HTERT-HM (cell line): ENCODE measurements around the genes TMEM92, EPN3 and NME1.

- RRBS = no CpG with 5 or more reads among the region's 22 CpGs
These were observed at the start of gene TMEM92 for GRCh38 chr17:50274227-50275010. Gene TMEM92 (plus strand): TSS chr17:50274466.

DNA sequence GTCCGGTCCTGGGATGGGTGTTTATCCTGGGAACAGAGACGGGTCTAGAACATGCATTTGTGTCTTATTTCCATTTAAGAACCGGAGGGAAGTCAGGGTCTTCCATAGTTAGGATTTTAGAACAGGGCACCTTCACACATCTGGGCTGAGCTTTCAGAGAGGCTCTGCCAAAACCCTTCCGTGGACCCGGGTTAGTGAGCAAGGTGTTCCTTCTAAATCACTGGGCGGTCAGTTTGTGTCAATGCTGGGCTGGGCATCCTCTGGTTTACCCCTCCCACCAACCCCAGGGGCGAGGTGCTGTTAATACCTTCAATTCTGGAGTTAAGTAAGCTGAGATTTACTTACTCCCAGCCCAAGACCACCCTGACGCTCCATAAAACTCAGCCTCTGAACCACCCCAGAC, 939 bp downstream of the TMEM92 start:
- RRBS = 64% methylated on average over 4 of the region's 8 CpGs

- RRBS = no CpG with 5 or more reads among the region's 10 CpGs
These were observed 9.6 kb downstream of the CHAD start for GRCh38 chr17:50459037-50459433.

GRCh38 chr17:50484360-50485691, 6.2 kb downstream of the RSAD1 start:
- RRBS = no CpG with 5 or more reads among the region's 12 CpGs

GRCh38 chr17:50532568-50532954, at the start of gene EPN3:
Gene EPN3 (plus strand): TSS chr17:50532735.
- RRBS = no CpG with 5 or more reads among the region's 16 CpGs

DNA sequence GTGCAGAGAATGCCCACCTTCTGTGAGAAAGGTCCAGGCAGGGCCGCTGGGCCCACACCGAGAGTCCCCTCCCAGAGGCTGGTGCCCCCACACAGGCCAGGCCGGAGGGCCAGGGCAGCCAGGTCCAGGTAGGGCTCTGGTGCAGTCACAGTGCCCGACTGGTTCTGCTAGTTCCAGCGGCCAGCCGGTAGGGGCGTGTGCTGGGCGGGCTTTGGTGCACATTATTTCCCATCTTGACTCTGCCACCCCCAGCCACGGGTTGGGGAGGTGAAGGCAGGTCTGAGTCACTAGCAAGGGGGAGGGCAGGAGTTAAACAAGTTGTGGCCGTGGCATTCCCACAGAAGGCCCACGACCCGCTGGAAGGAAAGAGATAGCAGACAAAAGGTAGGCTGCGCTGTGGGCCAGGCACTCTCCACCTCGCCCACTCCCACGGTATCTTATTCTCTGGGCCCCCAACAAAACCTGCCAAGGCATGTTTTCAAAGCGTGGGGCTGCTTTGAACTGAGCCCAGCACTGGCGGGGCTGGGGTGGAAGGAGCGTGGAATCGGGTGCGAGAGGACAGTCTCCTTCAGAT, 1.8 kb downstream of the EPN3 start:
- RRBS = 8% methylated on average over 4 of the region's 20 CpGs

- RRBS = 2% methylated on average over 3 of the region's 29 CpGs
These were observed 4.3 kb upstream of the SPATA20 start for GRCh38 chr17:50542369-50543397.

DNA sequence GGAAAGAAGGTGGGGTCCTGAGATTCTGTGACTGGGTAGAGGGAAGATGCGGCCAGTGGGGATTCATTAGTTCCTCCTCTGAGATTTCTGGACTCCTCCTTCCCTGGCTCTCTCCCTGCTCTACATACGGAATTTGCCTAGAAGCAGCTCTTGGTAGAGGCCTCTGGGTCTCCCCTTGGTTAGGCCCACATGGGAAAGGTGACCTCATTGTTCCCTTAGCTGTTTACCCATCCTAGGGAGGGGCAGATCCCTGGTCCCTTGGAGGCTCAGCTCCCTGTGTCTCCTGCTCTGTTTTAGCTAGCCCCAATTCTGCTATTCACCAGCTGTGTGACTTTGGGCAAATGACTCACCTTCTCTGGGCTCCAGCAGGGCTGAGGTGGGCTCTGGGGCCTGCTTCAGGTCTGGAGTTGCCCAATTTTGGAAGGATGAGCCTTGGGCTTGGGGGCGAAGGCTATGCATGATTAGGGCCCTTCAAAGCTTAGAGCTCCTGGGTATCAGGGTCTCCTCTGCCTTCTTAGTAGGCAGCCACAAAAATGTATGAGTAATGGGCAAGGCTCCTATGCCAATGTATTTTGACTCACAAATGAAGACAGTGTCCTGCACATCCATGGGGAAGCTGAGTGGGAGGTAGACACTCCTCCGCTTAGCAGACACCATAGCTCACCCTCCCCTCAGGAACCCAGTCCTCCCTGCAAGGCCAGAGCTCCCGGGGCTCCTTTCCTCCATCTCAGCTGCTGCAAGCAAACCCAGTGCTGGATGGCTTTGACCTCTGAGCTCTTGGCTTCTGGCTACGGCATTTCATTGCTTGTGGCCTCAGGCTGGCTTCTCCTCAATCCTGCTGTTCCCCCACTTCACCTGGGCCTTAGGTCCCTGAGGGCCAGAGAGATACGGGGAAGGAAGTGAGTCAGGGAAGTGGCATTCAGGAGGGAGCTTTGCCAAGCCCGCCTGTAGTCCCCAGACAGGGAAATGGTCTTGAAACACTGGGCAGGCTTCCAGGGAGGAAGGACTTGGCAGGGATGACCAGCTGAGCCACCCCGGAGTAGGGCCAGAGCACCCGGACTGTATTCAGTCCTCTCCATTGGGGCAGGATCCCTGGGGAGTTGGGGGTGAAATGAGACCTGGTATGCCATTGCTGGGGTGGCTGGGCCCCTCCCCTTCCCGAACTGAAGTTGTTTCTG, 4.2 kb downstream of the ABCC3 start:
- RRBS = no CpG with 5 or more reads among the region's 11 CpGs

DNA sequence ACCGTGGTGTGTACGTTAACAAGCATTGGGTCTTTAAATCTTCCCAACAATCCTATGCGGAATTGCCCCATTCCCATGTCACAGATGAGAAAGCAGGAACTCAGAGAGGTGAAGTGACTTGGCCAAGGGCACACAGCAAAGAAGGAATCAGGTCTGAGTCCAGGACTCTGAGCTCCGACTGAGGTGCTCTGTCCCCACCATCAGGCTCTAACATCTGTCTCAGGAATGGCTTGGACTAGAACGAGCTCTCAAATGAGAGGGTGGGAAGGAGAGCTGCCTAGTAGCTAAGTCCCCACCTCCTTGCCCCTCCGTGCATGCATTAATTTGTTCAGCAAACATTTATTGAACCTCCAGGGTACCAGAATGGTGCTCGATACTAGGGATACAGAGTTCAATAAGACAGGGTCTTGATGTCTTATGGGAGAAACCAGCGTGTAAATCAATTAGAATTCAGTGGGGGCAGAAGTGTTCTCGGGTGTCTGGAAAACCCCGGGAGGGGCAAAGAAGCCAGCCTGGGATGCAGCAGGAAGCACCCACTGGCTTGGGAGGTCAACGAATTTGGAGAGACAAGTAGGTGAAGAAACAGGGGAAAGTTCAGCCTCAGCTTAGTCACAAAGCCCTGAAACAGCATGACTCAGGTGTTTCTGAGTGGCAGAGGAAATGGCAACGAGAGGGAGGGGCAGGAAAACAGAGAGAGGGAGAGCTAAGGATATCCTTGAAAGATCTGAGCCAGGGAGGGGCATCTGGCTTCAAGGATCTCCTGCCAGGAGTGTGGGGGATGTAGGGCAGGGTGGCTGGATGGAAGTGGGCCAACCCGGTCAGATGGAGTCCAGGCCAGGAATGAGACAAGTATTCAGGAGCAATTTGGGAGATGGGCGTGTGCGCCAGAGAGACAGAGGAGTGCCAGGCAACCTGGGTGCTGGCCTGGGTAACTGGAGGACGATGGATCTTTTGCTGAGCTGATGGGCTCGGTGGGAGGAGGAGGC, 26.9 kb downstream of the ABCC3 start:
- RRBS = no CpG with 5 or more reads among the region's 17 CpGs

- RRBS = no CpG with 5 or more reads among the region's 63 CpGs
These were observed 78.1 kb upstream of the TOB1 start for GRCh38 chr17:50943915-50944971.

DNA sequence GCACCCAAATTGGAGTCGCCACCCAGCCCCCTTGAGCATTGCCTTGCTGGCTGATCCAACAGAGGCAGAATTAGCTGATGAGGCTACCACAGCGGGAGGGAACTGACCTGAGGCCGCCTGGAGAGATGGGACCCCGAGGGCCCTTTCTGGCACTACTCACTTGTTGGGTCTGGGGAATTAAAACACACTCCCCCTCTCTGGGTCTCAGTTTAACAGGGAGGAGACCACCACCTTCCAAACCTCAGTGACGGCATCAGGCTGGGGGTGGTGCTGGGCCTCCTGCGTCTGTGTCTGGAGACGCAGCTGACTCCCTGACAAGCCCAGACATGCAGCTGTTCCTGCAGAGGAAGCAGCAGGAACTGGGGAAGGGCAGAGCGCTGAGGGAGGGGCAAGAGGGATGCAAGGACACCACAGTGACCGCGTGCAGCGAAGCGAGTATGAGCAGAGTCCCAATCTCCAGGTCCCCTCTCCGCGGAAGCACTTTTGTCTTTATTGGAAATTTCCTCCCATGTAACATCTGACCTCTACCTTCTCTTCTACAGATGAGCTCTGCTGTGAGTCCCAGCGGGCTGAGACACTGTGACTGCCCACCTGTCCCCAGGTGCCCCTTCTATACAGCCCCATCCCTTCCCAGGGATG, 88.1 kb upstream of the TOB1 start:
- RRBS = no CpG with 5 or more reads among the region's 15 CpGs

DNA sequence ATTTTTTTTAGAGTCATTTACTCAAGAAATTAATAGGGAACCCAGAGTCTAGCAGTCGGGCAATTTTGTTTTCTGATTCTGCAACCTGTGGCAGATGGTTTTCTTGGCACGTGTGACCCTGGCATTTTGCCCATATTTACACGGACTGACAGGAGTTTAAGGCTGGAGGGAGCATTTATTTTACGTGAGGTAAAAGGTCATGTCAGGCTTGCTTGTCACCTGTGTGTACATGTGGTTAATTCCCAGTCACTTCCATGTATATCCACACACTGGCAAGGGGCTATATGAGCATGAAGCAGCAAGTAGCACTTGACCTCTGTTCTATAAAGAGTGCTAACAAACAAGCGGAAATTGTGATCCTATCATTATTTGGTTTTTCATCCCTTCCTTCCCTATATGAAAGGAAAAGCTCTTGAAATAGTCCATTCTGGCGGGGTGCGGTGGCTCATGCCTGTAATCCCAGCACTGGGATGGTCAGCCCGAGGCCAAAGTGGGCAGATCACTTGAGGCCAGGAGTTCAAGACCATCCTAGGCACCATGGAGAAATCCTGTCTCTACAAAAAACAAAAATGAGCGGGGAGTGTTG, 2.2 kb downstream of the SPAG9 start:
- RRBS = no CpG with 5 or more reads among the region's 9 CpGs

DNA sequence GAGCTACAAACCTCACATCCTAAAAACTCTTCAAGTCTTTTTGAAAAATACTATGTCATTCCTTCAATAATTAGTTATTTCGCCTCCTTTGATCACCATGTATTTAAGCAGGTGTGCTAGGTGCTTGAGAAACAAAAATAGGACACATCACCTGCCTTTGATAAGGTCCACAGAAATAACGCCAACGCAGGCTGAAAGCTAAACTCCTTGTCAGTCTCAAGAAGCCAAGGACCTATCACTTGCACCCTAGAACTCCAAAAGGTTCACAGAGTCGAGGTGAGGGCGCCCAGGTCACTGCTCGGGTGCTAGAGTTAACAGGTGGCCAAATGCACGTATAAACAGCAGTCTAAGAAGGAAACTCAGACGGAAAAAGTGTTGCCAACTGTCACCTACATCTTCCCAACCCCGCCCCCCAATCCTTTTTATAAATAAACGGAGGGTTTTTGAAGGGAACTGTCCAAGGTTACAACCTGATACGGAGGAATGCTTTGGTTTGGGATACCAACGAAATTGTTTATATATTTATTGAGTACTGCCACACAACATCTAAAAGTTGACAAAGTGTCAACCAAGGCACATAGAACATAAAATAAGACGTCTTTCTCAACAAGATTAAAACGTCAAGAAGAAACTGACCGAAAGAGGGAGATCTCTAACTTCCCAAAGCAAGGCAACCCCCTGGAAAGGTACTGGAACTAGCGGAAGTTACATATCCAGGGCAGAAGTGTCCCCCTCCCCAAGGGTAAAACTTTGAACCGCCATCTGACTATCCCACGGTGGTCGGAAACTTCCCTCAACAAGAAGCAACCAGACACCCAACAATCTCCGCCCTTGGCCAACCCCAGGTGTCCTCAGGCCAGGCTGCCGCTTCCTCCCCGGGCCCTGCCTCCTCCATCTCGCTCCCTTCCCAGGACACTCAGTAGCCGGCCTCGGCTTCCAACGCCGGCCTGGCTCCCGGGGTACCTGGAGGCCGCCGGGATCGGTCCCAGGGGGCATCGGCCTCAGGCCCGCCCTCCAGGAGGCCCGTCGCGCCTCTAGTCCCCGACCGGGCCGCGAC, 1.1 kb downstream of the SPAG9 start:
- RRBS = 2% methylated on average over 11 of the region's 40 CpGs

DNA sequence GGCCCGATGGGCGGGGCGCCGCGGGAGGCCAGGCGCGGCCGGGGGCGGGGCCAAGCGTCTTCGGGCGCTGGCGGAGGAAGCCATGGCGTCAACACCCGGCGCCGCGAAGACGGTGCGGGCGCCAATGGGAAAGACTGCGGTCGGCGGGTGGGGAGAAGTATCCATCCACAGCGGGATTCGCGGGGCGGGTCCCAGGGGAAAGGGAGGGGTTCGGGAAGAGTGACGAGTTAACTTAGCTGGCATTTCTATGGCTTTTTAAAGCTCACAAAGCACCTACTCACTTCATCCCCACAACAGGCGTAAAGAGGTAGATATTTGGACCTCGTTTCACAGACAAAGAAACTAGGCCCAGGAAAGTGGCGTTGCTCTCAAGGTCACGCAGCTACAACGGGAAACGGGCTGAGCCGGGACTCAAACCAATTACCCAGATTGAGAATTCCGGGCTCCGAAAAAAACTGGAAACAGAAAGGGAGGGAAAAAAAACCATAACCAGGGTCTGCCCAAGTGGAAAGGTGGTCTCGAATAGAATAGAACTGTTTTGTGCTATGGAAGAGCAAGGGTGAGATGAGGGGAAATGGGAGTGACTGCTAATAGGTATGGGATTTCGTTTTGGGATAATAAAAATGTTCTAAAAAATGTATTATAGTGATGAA, 385 bp upstream of the SPAG9 start:
- RRBS = under 1% methylated on average over 15 of the region's 41 CpGs

DNA sequence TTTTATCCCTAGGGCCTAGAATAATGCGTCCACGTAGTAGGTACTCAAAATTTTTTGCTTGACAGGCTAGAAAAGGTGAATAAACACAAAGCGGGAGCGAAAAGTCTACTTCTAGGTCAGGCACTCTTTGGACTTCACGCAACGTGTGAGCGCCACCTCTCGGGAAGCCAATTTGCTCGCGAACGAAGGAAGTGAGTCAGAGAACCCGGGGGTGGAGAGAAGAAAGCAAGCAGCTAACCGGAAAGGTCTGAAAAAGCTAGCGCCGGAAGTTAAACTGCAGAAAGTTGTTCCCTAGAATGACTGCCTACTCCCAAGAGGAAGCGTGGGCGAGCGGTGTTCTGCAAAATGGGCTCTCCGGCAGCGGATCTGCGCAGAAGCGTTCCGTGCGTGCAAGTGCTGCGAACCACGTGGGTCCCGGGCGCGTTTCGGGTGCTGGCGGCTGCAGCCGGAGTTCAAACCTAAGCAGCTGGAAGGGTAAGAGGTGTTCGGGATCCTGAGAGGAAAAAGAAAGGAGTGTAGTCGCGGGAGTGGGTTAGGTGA, at the start of gene NME1:
Gene NME1 (plus strand): TSS at position 371 of the 540 bp plus-strand sequence.
- RRBS = under 1% methylated on average over 13 of the region's 35 CpGs

- RRBS = 2% methylated on average over 12 of the region's 35 CpGs
These were observed 606 bp downstream of the NME1 start for GRCh38 chr17:51153729-51154600.

DNA sequence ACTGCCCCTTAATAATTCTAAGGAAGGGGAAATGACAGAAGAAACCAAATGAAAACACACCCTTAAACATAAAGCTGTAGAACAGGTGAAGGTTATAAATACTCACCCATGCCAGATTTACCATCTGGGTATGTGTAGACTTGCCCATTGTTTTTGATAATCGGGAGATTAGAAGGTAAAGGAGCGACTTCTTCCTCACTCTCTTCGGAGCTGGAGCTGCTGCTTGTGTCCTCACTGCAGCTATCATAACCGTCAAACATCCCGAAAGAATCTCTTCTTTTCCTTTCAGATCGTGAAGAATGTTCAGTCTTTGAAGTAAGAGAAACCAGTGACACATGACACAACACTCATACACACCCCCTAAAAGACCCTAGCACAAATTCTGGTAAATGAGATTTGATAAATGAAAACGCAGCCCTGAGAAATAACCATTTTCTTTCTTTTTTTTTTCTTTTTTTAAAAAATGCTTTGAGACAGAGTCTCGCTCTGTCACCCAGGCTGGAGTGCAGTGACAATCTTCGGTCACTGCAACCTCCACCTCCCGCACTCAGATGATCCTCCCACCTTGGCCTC, 34.9 kb downstream of the MBTD1 start:
- RRBS = no CpG with 5 or more reads among the region's 10 CpGs

GRCh38 chr17:51261642-51262005, 1.3 kb downstream of the UTP18 start:
- RRBS = no CpG with 5 or more reads among the region's 10 CpGs

GRCh38 chr17:51427657-51428170, 167.4 kb downstream of the UTP18 start:
- RRBS = no CpG with 5 or more reads among the region's 7 CpGs

DNA sequence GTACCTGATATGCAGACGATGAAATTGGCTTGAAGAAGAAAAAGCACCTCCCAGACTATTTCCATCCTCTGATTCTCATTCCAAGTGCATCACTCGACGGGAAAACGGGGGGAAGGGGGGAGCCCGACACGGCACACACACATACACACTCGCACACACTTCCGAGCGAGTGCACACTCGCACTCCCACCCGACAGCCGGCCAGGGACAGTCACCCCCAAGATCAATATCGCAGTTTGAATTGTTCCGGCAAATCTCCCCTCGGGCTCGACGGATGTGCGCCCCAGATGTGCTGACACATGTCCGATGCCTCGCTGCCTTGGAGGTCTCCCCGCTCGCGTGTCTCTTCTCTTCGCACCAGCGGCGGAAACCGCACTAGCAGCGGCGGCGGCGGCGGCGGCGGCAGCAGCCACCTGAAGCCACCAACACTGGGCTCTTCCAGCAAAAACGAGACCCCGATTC, 762 bp downstream of the CA10 start:
- RRBS = no CpG with 5 or more reads among the region's 36 CpGs